AG04449 (cell line): Measurements from ENCODE around the gene KIAA0513.

DNA sequence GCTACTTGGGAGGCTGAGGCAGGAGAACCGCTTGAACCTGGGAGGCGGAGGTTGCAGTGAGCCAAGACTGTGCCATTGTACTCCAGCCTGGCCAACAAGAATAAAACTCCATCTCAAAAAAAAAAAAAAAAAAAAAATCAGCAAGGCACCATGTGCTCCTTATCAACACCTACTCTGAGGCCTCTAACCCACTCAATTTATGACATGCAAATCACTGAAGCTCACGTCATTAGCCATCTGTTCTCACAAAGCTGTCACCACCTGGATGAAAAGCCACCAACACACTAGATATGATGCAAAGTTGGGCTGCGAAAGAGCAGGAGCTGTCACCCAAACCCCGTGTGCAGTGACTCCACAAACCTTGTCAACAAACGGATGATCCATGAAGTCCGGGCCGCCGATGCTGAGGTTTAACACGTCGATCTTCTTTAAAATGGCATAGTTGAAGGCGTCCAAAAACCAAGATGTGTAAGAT, 25.3 kb downstream of the MBTPS1 start:
- RRBS = no CpG with 5 or more reads among the region's 12 CpGs

DNA sequence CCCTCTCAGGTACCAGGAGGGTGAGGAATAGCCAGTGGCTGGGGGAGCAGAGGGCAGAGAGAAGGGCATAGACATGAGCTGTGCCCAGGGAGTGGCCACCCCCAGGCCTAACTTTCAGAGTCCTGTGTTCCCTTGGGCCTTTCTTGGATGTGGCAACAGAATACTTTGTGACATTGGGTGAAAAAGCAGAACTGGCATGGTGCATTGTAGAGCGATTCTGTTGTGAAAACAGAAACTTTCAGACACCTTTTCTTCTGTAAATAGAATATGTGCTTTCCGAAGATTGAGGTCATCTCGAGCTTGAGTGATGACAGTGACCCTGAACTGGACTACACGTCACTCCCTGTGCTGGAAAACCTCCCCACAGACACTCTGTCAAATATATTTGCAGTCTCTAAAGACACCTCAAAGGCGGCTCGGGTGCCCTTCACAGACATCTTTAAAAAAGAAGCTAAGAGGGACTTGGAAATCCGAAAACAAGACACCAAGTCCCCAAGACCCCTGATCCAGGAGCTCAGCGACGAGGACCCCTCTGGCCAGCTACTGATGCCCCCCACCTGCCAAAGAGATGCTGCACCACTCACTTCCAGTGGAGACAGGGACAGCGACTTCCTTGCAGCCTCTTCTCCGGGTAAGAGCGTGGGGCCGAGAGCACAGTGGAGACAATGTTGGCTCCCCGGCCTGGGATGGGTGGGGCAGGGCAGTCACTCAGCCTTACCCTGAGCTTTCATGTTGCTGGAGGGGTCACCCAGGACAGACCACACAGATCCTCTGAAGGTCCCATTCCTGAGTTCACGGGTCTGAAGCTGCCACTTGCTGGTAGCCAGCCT, 11.0 kb downstream of the TAF1C start:
- RRBS = 100% methylated on average over 3 of the region's 15 CpGs

DNA sequence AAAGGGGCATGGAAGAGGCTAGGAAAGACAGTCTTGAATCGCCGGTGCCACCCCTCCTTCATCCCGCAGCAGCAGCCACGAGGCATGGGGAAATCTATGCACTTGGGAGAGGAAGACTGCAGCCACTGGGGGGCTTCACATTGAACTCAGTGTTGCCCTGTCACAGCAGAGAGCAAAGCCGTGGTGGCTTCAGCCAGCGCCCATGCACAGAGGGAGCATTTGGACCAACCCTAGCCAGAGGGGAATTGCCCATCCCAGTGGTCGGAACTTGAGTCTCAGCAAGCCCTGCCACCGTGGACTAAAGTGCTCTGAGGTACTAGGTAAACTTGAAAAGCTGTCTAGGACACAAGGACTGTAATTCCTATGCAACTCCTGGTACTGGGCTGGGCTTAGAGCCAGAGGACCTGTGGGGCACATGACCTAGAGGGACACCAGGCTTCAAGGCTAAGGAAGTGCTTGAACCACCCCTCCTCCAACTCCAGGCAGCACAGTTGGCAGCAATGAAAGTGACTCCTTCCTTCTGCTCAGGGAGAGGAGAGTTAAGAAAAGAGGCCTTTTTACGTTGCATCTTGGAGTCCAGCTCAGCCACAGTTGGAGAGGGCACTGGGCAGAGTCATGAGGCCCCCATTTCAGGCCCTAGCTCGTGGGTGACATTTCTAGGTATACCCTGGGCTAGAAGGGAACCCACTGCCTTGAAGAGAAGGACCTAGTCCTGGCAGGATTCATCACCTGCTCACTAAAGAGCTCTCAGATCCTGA, 35.1 kb upstream of the ATP2C2 start:
- RRBS = no CpG with 5 or more reads among the region's 10 CpGs

DNA sequence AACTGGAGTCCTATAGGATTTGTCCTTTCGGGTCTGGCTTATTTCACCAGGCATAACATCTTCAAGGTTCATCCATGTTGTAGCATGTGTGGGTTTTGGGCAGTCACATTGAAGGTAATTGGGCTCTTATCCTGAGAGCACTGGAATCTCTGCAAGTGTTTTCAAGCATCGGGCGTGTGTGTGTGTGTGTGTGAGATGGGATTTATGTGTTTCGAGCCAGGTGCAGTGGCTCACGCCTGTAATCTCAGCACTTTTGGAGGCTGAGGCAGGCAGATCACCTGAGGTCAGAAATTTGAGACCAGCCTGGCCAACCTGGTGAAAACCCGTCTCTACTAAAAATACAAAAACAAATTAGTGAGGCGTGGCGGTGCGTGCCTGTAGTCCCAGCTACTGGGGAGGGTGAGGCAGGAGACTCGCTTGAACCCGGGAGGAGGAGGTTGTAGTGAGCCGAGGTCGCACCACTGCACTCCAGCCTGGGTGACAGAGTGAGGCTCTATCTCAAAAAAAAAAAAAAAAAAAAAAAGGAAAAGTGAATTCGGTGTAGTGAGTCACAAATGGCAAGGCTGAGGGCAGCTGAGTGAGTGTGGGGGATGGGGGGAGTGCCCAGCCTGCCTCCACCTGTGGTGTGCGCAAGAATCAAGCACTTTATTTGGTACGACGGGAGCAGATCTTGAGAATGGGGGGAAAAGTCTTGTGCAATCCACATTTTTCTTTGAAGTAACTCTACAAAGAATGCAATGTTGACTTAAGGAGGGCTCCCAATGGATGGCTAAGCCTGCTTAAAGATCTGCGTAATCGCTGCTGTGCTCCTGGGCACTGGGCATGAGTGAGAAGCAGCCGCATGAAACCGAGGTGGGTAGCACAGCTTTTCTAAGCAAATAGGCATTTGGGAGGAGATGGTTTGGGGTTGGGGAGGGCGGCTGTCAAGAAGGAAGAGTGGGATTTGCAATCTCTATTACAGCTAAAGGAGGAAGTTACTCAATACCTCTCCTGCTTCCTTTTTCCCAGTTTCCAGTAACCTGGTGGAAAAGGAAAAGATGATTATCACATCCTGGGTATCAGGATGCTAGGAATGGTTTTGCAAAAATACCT, 28.1 kb downstream of the ATP2C2 start:
- RRBS = no CpG with 5 or more reads among the region's 22 CpGs

GRCh38 chr16:84566138-84566919, 51.5 kb downstream of the COTL1 start:
- RRBS = 84% methylated on average over 7 of the region's 27 CpGs

DNA sequence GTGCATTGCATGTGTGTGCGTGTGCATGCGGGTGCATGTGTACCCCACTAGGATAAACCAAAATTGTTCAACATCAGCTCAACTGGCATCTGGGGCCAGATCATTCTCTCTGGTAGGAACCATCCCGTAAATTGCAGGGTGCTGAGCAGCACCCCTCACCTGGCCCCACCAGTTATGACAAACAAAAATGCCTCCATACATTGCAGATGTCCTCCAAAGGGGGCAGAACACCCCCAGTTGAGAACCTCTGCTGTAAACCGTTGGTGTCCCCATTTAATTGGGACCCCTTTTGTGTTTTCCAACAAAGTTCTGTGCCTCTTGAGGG, 26.0 kb downstream of the COTL1 start:
- RRBS = no CpG with 5 or more reads among the region's 4 CpGs

GRCh38 chr16:84598320-84599099, 19.4 kb downstream of the COTL1 start:
- RRBS = no CpG with 5 or more reads among the region's 15 CpGs

DNA sequence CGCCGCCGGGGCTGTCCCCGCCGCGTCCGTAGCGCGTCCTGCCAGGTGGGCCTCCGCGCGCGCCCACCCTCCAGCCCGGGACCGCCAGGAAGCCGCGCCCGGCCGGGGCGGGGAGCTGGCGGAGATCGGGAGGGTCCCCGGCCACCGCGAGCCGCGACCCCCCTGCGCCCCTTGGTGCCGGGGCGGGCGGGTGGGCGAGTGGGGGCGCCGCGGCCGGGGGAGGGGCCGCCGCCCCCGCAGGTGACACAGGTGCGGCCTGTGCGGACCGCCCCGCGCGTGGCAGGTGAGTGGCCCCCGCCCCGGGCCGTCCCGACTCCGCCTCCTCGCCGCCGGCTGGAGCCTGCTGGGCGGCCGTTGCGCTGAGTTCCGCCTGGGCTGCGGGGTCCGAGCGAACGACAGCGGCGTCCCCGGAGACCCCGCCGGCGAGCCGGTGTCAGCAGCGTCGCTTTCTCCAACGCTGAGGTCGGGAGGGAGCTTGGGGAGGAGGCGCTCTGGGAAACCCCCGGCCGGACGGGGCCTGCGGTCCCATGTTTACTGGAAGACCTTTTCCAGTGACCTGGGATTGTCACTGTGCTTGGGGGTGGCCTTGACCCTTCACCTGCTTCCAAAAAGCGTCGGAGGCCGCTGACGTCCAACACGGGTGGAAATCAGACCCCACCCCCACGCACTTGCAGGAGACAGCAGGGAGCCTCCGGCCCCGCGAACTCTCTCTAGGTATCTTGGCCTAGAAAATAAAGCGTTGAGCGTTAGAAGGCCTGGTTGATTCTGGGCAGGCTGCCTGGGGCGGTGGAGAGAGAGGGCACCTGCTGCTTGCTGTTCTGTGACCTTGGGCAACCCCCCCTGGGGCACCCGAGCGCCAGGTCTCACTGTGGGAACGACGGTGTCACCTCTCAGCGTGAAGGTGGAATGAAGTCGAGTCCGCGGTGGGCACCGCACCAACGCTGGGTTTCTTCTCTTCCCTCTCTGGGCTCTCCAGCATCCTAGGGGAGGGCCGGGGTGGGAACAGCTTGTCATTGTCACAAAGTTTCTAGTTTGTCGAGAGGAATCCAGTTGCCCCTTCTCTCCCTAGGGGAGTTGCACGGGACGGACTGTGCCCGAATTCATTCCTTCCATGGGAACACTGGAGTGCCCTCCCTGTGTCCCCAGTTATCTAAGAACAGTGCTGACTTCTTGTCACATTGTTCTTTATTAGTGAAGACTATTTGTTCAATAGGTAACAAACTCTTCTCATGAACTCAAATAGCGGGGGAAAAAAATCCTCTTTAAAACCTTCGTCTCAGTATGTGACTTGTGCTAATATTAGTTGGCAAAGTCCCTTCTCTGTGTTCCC, 759 bp downstream of the KLHL36 start:
- RRBS = 2% methylated on average over 56 of the region's 106 CpGs

- RRBS = no CpG with 5 or more reads among the region's 16 CpGs
These were observed 2.4 kb downstream of the CRISPLD2 start for GRCh38 chr16:84821709-84822962.

DNA sequence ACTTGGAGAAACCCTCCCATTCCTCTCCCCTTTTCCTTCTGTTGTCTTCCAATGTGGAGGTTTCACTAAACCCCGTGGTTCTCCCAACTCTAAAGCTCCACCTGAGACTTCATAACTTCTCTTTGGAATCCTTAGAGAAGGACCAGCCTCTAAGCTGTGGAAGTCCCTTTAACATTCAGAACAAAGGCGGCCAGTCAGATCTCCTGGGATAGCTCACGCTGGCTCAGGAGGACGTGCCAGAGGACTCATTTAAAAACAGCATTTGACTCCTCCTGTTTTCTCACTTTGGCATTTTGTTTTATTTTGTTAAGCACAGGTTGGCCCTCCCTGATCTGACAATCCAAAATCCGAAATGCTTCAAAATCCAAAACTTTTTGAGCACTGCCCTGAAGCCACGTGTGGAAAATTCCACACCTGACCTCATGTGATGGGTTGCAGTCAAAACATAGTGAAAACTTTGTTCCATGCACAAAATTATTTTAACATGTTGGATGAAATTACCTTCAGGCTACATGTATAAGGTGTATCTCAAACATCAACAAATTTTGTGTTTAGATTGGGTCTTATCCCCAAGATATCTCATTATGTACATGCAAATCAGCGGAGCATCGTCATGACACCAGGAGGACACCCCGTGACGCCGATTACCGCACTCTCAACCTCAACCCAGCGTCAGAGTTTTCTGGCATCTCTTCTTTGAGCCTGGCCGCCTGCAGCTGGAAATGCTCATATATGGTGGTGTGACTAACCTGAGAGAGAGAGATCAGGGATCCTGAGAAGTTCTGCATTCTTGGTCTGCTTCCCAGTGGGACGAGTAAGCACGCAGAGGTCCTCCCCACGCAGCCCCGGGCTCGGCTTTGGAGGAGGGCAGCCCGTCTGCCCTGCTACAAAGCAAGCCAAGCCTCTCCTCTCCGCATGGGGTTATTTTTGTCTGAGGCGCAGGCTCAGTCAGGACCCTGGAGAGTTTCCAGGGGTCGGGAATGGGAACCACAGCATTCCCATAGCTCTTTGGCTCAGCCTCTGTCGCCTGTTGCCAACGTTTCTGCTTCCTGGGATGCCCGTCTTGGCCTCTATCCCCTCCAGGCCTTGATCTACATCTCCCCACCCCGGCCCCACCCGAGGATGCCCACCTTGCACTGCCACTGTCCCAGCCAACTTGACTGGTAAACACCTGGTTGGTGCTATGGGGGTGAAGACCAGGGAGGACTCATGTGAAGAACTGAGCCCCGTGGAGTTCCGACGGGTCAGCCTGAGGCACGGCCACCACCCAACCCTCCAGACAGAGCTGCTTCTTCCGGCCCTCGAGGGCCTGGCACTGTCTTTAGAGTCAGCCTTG, 16.3 kb downstream of the CRISPLD2 start:
- RRBS = no CpG with 5 or more reads among the region's 34 CpGs

DNA sequence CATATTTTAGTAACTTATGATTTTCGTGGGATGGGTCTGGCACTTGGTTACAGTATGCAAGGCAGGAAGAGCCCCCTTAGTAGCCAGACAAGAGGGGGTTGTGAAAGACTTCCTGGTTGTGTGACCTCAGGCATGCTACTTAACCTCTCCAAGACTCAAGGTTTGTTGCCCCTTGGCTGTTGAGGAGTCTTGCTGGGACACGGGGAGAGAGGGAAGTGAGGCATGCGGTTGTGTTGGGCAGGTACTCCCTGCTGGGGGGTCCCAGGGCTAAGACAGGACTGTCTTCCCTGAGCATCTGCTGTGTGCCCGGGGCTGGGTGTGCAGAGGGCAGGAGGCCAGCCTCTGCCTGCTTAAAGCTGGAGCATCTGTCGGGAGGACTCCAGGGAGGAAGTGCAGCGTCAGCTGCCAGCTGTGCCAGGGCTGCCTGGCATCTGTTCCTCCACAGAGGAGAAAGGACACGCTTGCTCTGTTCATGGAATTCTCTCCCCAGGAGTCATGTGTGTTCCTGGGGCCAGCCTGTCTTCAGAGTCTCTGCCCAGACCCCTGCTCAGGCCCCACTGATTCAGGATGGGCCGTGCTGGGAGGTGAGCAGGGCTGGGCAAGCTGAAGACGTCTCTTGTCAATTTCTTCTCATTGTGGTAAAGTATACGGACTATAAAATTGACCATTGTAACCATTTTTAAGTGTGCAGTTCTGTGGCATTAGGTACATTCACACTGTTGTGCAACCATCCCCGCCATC, 24.1 kb downstream of the CRISPLD2 start:
- RRBS = no CpG with 5 or more reads among the region's 11 CpGs

- RRBS = no CpG with 5 or more reads among the region's 3 CpGs
These were observed 78.7 kb downstream of the CRISPLD2 start for GRCh38 chr16:84898435-84898976.

- RRBS = no CpG with 5 or more reads among the region's 15 CpGs
These were observed 36.7 kb downstream of the ZDHHC7 start for GRCh38 chr16:84974524-84975116.

DNA sequence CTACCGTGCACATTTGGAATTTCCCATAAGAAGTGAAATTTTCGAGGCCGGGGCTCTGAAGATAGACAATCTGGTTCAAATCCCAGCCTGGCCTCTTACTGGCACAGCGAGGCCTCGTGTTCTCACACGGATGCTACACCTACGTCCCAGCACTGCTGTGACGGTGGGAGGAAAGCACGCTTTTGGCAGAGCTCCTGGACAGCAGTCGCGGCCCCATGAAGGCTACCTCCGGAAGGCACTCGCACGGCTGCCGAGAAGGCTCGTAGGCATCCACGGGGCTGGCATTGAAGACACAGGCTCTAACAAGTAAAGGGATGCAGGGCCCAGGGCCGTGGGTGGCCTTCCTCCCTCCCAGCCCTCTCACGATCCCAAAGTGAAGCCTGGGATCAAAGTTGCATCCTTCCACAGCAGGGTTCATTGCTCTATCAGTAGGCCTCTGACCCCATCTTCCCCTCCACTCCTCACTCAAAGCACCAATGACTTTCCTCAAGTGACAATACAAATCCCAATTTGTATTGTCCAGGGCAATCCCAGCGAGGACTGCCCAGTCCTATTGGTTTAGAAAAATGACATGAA, 25.0 kb downstream of the ZDHHC7 start:
- RRBS = no CpG with 5 or more reads among the region's 20 CpGs

DNA sequence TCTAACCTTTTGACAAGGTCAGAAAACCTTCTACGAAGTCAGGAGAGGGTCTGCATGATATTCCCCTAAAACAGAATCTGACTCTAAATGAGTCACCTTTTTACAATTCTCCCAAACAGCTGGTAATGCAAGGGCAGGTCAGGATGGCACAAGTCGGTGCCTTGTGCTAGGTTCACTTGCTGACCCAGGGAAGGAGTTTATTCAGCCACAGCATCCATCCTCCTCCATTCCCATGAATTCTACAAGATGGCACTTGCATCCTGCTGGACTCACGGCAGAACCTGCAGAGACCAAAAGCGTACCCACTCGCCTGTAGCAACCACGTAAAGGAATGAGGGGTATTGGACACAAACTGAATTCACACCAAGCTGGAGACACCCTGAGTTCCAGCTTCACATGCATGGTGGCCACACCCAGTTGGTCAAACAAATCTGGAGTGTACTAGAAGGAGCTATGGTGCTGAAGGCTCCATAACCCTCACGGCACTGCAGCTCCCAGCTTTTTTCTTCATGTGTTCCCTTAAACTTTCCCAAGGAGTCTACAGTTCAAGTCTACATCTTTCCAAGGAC, 1.5 kb upstream of the KIAA0513 start:
- RRBS = no CpG with 5 or more reads among the region's 7 CpGs

DNA sequence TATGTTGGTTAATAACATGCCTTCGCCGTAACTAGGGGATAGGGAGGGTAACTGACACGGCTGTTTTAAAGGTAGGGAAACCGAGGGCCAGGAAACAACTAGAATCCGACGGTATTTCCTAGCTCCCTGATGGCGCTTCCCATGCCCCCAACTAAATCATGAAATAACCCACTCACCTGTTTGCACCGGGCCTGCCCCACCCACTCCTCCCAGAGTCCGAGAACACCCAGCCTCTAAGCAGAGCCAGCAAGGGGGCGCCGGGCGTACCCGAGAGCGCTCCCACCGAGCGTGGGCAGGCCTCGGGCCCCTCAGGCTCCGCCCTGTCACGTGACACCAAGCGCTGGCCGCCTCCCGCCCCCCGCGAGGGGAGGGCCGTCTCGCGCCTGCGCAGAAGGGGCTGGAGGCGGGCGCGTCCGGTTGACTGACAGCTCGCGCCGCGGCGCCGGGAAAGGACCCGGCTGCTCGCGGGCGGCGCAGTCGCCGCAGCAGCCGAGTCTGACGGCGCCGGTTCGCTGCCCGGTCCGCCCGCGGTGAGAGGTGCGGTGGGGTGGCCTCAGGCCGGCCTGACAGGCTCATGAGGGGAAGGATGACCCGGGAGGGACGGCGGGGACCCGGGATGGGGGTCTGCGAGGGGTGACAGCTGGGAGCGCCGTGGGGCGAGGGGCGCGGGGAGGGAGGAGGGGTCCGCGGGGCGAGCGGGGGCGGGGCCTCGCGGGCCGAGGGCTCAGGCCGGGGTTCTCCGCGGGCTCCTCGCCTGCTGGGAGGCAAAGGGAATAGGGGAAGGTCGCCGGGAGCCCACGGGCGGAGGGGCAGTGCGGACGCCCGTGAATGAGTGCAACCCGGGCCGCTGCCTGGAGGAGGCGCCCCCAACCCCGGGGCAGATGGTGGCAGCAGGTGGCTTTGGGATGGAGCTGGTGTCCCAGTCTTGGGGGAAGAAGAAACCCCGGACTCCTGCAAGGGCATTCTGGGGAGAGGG, at the start of gene KIAA0513:
Gene KIAA0513, plus strand, starts transcription at position 474 of the 976 bp plus-strand sequence.
- RRBS = 3% methylated on average over 35 of the region's 90 CpGs

- RRBS = no CpG with 5 or more reads among the region's 18 CpGs
These were observed 39.5 kb downstream of the CIBAR2 start for GRCh38 chr16:85072497-85073386.

GRCh38 chr16:85153720-85154246, 41.5 kb upstream of the CIBAR2 start:
- RRBS = no CpG with 5 or more reads among the region's 11 CpGs

DNA sequence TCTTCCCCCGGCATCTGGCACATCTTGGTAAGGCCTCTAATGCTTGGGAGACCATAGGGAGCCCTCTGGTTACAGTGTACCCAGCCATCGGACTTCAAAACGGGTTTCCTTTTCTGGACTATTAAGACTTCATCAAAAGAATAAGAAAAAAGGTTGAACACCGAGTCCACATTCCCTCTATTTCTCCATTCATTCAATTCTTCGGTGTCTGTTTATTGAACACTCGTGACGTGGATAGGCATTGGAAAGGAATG, 80.7 kb upstream of the CIBAR2 start:
- RRBS = no CpG with 5 or more reads among the region's 7 CpGs

- RRBS = 87% methylated on average over 4 of the region's 13 CpGs
These were observed 197.2 kb upstream of the CIBAR2 start for GRCh38 chr16:85309584-85309809.